Osteoblast (primary cell): Measurements from ENCODE around the genes TAT and HPR.

DNA sequence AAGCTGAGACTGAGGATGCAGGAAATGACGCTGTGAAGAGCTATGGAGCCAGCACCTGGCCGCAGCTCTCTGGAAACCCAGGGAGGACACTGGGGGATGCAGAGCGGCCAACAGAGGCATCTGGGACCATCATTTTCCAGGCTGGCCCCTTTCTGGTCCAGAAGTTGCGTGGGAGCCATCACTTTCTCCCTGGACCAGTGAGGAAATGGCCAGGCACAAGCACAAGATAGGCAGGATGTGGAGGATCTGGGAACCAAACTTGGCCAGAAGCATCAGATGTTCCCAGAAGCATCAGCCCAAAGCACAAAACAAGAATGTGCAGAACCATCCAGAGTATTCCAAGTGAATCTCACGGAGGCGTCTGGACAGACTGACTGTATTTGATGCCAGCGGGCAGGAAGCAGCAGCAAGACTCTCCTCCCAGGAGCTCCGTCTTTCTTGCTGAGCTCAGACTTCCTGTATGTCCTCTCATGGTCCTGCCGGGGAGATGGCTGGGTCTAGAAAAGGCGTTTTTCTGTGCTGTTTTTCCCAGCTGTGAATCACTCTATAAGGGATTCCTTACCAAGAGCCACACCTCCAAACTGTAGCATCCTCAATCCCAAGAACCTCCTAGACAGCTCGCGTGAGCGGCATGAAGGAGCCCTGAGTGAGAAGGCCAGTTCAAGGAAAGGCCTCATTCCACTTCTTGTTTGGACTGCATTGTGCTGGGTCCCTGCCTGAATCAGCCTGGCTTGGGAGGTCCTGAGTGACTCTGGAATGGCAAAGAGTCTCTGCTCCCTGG, 49.4 kb upstream of the MTSS2 start:
- CAGE, long polyA plus RNA: no peak
- RRBS: no CpG with 5 or more reads among the region's 13 CpGs

DNA sequence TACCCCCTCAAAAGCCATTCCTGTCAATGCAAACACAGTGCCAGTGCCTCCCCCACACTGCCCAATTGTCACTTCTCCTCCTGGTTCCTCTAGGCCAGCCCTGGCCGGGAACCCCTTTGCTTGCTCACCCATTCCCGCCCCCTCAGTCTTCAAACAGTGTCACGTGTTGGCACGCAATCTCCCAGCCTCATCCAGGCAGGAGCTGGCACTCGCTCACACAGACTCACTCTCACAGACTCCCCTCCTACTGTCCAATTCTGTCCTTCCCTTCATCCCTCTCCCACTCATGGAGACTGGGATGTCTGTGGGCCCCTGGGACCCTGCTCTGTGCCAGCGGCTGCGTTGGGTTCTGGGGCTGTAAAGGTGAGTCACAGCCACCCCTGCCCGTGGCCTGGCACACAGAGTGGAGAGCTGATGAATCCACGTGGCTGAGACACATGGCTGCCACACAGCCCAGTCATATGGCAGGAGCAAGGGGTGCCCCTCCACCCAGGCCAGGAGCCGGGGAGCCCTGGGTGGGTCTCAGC, 54.8 kb downstream of the VAC14 start:
- CAGE, long polyA plus RNA: no peak
- RRBS: no CpG with 5 or more reads among the region's 10 CpGs

DNA sequence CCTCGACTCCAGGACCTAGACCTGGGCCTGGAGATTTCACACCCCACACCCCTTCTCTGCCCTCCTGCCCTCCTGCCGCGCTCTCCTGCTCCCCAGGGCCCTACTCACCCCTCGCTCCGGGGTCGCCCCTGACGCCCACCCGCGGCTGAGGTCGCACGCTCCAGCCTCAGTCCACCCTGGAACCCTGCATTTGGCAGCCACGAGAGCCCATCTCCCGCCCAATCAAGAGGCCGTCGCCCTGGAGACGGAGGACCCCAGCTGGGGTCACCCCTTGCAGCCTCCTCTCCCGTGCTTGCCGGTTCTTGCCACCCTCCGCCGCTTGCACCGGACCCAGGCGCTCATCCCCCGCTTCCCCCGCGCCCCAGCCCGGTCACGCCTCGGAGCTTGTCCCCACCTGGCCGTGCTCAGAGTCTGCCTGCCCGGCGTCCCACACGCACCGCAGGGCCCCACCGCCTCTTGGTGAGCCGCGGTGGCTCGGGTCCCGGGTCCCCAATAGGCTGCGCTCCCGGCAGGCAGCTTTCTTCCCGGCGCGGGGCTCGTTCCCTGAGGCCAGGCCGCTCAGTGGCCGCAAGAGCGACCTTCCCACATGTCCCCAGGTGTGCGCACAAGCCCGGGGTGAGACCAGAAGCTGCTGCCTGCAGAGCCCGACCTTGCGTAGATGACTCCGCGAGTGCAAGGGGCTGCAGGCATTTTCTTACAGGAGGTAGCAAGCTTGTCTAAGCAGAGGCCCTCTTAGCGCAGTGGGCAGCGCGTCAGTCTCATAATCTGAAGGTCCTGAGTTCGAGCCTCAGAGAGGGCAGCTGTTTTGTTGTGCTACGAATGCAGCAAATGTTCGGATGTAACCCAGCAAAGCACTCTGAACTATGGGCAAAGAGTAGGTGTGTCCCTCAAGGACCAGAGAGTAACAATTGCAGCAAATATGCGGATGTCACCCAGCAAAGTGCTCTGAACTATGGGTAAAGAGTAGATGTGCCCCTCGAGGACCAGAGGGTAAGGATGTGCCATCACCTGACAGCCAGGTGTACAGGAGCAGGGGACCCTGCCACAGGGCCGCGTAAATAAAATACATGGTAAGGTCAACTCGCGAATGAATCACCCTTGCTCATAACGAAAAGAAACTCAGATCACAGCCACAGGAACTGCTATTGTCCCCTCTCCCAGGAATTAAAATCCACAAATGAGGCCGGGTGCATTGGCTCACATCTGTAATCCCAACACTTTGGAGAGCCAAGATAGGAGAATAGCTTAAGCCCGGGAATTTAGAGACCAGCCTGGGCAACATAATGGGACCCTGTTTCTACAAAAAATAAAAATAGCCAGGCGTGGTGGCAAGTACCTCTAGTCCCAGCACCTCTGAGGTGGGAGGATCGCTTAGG, 15.6 kb downstream of the TLE7 start:
- CAGE, long polyA plus RNA: no peak
- RRBS: 4% methylated on average over 25 of the region's 70 CpGs

GRCh38 chr16:71568642-71569025, 8.3 kb downstream of the TAT start:
- CAGE, long polyA plus RNA: no peak
- RRBS: no CpG with 5 or more reads among the region's 4 CpGs

DNA sequence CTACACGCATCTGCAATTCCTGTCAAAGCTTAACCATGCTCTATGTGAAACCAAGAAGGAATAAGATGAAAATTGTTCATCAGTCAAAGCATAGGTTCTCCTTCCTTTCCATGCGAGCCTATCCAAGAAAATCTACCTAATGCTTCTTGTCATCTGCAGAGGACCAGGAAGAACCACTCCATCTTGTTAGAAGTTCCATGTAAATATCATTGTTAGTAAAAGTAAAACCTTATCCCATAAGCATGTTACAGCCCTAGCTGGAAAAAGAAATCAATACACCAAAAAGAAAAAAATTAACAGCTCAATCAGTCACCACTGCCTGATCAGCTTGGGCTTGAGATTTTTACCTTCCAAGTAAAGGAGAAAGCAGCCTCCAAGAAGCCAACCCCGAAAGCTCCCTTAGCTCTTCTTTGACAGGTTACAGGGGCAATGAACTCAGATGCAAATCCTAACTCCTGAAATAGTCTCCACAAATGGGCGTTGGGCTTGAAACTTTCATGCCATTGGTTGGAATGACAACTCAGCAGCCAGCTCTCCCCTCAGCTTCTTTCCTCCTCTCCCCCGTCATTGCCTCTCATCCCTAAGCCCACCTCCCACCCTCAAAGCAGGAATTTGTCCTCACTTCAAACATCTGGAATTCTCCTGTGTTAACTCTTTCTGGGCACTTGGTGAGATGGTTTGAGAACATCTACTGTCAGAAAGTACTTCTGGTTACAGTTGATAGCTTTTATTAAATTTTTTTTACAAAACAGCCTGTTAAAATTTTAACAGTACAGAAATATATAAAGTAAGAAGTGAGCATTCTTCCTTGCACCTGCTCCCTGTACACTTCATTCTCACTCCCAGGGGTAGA, at the start of gene TAT:
TAT (minus strand) TSS at position 431 of the 853 bp plus-strand sequence.
- CAGE, long polyA plus RNA: no peak
- RRBS: no CpG with 5 or more reads among the region's 5 CpGs

- CAGE, long polyA plus RNA: no peak
- RRBS: no CpG with 5 or more reads among the region's 14 CpGs
Measured at GRCh38 chr16:71600599-71601424, 23.9 kb upstream of the TAT start.

GRCh38 chr16:71628686-71629173, 2.7 kb downstream of the MARVELD3 start:
- CAGE, long polyA plus RNA: no peak
- RRBS: no CpG with 5 or more reads among the region's 4 CpGs

- CAGE, long polyA plus RNA: no peak
- RRBS: no CpG with 5 or more reads among the region's 5 CpGs
Measured at GRCh38 chr16:71732791-71733246, 8.3 kb upstream of the PHLPP2 start.

GRCh38 chr16:71845303-71845638, 505 bp upstream of the ATXN1L start:
- CAGE, long polyA plus RNA: no peak
- RRBS: no CpG with 5 or more reads among the region's 9 CpGs

DNA sequence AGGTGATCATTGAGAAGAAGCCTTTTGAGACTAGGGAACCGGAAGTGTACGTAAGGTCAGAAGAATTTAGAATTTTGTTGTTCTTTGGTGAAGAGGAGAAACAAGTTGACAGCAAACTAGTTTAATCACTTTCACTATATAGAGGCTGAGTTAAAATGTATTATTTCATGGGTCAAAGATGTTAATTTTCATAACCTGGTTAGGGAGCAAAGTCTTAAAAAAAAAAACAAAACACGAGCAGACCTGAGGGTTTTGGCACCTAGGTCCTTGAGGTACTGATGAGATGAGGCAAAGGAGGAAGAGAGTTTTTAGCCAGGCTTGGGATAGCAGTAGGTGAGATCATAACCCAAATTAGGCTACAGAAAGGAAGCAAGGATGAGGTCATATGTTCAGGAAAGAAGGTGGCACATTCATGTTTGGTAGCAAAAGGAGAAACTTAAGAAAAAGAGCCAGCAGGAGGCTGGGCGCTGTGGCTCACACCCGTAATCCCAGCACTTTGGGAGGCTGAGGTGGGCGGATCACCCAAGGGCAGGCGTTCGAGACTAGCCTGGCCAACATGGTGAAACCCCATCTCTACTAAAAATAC, 2.8 kb downstream of the ATXN1L start:
- CAGE, long polyA plus RNA: no peak
- RRBS: no CpG with 5 or more reads among the region's 8 CpGs

DNA sequence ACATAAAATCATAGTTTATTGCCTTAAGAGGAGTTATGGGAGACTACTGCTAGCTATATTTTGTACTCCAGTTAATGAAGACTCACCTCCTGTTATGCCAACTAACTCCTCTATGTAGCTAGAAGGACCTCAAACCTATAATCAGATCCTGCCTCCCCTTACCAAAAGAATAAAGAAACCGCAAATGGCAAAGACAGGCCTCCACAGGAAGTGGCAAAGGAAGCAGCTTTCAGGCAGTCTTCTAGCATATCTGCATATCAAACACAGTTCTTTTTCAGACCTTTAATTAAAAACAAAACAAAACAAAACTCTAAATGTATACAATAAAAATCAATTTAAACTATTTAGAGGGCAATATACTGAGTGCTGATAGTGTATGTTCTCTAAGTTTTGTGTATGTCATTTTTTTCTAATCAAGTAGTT, 2.8 kb downstream of the ZNF821 start:
- CAGE, long polyA plus RNA: no peak
- RRBS: no CpG with 5 or more reads among the region's 1 CpG

GRCh38 chr16:72023905-72024522, 15.5 kb downstream of the DHODH start:
- CAGE, long polyA plus RNA: no peak
- RRBS: no CpG with 5 or more reads among the region's 11 CpGs

DNA sequence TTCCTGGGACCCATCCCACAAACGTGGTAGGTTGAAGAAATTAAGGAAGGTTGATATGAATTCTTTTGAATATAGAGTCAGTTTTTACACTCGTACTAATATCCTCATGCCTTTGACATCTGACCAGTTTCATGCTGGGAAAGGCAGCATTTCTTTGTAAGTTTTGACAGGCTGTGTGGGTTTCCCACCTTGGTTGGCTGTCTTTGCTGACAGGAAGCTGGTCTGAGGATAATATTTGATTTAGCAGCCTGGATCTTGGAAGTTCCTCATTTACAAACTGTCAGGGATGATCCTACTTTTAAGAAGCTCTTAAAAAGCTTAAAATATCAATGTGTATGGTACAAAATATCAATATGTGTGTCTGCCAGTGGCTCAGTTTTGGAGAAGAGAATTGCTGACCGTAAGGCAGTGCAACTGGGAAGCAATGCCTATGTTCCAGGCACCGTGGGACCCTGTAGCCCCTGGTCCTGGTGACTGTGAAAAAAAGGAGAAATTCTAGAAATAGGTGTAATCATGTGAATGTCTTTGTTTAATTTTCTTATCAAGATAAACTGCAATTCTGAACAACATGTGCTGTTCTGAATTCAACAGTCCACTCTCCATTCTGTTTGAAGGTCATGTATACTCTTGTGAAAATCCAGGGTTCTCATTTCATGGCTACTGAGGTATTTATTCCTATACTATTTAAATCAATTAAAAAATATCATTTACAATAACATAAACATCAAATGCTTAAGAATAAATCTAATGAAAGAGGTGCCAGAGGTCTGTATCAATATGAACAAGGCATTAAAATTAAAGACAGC, 9.5 kb upstream of the HP start:
- CAGE, long polyA plus RNA: no peak
- RRBS: no CpG with 5 or more reads among the region's 4 CpGs

DNA sequence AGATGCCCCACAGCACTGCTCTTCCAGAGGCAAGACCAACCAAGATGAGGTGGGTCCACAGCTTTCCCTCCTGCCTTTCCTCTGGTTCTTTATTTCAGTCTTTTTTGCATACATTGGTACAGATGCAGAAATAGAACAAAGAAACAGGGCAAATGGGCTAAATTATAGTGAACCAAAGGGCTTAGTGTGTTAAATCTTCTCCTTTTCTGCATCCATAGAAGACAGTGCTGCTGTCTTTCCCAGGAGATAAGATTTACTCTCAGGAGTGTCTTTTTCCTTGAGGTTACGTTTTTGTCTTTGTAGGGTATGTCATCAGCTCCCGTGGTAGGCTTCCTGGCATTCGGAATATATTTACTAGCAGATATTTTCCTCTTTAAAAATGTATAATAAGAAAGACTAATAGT, at the start of gene HPR:
HPR (plus strand) TSS at position 15 of the 404 bp plus-strand sequence.
- CAGE, long polyA plus RNA: no peak
- RRBS: no CpG with 5 or more reads among the region's 3 CpGs

DNA sequence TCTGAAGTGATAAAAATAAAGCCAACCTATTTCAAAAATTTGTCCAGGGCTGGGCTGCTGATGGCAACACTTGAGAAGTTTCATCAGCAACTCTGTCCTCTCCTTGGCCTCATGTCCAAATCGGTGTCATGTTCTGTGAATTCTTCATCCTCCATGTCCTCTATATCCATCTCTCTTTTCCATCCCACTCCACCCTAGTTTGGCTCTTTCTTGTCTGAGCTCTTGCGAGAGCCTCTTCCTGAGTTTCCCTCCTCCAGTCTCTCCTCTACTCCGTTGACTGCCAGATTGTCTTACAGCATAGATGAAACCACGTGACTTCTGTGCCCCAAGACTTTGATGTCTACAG, 52.1 kb upstream of the PMFBP1 start:
- CAGE, long polyA plus RNA: no peak
- RRBS: no CpG with 5 or more reads among the region's 4 CpGs

DNA sequence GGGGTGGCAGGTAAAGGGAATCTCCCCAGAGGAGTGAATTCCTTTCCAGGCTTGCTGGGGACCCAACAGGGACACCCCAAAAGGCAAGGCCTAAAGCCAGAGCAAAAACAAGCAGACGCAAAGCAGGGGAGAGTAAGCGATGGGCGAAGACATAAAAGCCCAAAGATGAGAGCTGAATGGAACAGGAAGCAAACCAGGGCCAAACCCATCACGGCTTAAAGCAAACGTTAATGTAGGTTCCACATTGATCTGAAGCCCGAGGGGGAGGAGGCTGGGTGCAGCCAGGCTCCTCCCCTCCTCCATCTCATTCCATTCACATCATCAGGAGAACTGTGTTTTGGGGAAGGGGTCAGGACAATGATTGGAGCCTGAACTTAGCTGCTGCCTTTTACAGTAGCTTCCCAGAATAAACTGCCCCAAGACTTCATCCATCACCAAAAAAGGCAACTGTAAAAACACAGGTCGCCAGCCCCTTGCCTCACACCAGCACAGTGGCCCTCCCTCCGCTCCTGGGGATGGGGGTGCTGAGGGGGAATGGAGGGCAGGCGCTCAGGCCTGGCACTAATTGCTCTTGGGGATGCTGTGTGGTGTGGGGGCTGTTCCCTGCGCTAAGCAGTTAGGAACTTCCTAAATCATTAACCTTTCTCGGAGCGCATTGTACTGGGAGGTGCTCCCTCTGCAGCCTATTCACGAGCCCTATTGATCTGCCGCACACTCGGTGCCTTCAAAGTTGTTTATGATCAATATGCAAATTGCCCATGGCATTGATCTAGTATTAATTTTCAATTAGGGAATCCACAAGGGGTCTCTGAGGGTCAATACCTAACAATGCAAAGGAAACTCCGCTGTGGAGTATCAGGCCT, 200.1 kb downstream of the ZFHX3 start:
- CAGE, long polyA plus RNA: no peak
- RRBS: no CpG with 5 or more reads among the region's 16 CpGs

DNA sequence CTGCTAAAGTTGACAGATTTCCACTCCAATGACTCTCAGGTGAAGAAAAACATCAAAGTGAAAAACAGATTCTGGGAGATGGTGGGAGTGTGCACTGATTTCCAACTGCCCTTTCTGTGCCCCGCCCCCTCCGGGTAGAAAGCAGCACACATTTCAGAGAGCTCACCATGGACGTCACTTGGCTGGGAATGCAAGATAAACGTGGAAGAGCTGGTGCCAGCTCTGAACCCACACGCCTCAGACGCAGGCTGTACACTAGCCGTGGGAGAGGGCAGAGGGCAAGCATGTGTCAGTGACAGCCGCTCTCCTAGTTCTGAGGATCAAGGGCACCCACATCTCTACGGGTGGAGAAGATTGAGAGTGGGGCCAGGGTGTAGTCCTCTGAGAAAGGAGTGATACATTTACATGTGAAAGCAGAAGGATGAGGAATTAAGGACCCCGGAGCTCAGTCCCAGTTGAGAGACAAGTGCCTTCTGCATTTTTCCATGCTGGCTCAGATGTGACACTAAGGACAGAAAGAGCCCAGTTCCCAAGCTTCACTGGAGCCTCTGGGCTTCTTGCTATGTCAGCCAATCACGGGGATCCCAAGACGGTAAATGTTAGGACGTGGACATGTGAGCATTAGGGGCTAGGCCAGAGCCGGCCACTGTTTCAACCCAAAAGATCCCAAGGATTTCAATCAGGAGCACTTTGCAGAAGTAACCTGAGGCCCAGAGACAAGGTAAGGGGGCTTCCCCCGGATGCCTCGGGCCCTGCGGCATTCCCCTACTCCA, 101.3 kb downstream of the ZFHX3 start:
- CAGE, long polyA plus RNA: no peak
- RRBS: no CpG with 5 or more reads among the region's 17 CpGs

- CAGE, long polyA plus RNA: no peak
- RRBS: 4% methylated on average over 4 of the region's 28 CpGs
Measured at GRCh38 chr16:73047149-73047882, 612 bp downstream of the ZFHX3 start.

GRCh38 chr16:73048357-73049492, 797 bp upstream of the ZFHX3 start:
- CAGE, long polyA plus RNA: no peak
- RRBS: 2% methylated on average over 27 of the region's 52 CpGs

DNA sequence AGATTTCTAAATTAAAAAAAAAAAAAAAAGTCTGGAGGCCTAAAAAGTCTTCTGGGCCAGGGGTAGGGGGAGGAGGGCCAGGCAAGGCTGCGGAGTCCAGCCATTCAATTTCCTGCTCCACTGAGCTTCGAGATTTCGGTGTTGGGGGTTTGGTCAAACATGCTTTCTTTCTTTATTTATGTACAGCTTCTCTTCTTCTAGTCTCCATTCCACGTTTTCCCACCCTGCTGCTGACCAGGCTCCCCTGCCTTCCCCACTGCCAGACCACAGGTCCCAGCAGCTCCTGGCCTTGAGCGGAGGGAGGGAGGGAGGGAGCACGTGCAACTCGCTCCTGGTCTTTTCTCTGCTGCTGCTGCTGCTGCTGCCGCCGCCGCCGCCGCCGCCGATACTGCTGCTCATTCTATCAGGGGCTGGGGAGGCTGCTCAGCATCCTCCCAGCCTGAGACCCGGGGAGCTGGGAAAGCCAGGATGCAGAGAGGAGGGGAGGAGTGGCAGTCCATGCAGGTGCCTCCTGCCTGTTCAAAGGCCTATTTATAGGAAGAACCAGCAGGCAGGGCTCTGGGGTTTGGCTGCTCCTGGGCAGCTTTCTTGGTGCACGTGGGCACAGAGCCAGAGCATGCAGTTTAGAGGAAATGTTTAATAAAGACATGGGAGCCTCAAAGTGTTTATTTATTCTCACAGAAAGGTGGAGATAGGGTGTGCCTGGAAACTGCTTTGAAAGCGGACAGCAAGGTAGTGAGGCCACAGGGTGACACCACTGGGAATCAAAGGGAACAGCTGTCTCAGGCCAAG, 23.4 kb upstream of the ZFHX3 start:
- CAGE, long polyA plus RNA: no peak
- RRBS: no CpG with 5 or more reads among the region's 17 CpGs